ENCODE measurements around the genes AMDHD1 and CFAP54.

DNA sequence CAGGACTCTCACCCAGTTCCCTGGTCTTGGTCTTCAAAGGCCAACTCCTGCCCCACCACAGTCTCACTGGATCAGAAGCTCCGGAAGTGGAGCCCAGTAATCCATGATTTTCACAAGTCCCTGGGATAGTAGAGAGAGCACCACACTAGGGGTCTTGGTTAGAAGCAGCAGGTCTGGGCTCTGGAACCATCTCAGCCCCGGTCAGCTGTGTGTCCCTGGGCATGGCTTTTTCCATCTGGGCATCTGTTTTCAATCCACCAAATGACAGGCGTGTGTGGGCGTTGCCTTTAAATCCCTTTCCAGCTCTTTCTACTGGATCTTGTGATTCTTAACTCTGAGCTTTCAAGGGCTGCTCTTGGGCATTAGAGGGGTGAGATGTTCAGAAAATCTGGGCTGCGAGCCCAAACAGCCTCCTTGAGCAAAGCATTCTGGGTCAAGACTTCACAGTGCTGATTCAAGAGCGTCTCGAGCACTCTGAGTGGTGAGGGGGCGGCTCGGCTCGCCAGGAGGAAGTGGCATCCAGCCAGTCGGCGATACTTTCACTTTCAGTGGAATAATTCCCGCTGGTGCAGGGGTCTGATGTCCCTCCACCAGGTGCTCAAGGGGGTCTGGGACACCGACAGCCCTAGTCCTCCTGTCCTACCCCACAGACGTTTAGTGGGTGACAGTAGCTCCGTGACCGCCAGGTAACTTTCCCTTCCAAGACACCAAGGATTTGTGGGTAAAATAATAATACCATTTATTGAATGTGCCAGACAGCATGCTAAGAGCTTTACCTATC, 113.9 kb downstream of the PLXNC1 start:
- PRO-cap, 7 experiments, result peak in 7 of 7 experiments; most common plus-strand start position 542 of the sequence (in 5); most common minus-strand start position 381 of the sequence (in 2)

- PRO-cap, 7 experiments, result peak in 4 of 7 experiments; most common plus-strand start chr12:94941847 (in 2); most common minus-strand start chr12:94941609 (in 2)
Observed at GRCh38 chr12:94941467-94942019, 62.0 kb downstream of the NDUFA12 start.

DNA sequence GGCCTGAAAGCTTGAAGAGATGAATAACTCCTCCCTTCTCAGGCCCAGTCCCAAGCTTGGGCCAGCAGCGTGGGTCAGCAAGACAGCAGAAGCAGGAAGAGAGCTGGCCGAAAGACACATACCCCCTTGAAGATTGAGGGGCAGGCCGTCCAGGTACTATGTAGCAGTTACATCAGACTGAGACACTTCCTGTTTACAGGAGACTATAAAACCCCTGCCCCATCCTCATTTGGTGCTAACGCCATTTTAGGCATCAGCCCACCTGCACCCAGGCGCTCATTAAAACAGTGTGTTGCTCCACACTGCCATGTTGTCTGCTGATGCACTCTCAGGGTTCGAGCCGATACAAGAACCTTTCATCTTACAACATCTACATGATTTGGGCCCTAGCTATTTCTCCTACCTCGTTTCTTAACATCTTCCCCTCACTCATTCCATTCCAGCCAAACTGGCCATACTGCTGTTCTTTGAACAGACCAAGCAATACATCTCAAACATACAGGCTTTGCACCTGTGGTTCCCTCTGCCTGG, 14.9 kb downstream of the NDUFA12 start:
- PRO-cap, 7 experiments, result peak in 5 of 7 experiments; most common plus-strand start position 235 of the sequence (in 5); most common minus-strand start position 101 of the sequence (in 3)

DNA sequence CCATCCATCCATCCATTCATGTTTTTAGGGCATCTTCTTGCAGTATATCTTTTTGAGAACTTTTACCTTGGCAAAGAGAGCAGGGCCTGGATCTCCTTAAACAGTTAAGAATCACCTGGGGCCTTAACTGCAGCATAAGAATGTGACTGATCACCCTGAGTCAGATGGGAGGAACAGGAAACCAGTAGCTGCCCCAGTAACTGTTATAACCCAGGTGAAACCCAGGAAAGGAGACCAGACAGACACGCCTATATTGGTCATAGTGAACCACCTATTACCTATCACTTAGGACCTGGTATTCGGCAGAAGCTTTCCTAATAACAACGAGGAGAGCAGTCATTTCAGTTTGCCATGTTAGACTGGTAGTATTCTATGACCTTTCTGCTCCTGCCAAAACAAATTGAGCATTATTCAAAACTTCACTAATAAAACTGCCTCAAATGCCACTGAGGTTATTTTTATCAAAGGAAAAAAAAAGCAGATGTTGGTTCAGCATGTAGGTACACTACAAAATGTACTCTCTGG, 43.4 kb upstream of the NR2C1 start:
- PRO-cap, 7 experiments, result peak in 1 of 7 experiments; most common minus-strand start position 175 of the sequence (in 1)

DNA sequence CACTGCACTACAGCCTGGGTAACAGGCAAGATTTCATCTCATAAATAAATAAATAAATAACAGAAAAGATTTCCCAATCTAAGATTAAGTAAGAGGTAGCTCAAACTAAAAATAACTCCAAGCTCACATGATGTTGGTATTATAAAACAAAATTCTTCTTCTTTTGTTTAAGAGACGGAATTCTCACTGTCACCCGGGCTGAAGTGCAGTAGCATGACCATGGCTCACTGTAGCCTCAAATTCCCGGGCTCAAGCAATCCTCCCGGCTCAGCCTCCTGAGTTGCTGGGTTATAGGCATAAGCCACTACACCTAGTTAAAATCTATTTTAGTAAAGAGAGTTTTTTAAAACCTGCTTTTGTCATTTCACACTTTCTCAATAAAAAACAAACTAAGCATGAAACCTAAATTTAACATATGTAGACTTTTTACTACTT, 58.6 kb upstream of the NR2C1 start:
- PRO-cap, 7 experiments, result no peak in any of the 7 experiments

GRCh38 chr12:95624539-95624931, 73.3 kb upstream of the USP44 start:
- PRO-cap, 7 experiments, result no peak in any of the 7 experiments

- PRO-cap, 7 experiments, result no peak in any of the 7 experiments
Observed at GRCh38 chr12:95736684-95737173, 53.8 kb downstream of the NTN4 start.

DNA sequence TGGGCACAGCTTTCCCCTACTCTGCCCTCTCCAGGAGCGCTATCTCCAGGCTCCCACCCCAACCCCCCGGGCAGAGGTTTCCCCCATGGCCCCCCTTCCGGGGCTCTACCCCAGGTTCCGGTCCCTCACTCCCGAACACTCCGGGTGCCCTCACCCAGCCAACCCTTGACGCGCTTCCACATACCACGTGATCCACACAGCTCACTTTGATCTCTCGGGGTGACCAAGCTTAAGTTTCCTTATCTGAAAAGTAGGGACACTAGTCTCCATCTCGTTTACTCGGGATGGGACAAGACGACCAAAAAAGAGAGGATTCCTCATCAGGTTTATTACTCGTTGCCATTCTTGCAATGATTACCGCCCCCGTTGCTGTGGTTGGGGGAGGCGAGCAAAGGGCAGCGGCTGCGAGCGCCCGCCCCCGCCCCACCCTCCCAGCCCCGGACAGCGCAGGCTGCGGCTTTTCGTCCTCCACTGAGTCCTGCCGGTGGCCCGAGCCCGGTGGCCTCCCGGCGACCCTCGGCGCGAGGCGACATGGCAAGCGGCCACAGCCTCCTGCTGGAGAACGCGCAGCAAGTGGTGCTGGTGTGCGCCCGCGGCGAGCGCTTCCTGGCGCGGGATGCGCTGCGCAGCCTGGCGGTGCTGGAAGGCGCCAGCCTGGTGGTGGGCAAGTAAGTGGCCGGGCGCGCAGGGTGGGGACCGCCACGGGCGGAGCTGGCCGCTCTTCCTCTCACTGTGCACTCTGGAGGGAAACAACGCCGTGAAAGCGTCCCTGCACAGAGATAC, at the start of gene AMDHD1:
Gene AMDHD1, plus strand, starts transcription at position 464 of the 783 bp plus-strand sequence.
- PRO-cap, 7 experiments, result peak in 7 of 7 experiments; most common plus-strand start position 202 of the sequence (in 3); most common minus-strand start position 80 of the sequence (in 5)

- PRO-cap, 7 experiments, result no peak in any of the 7 experiments
Observed at GRCh38 chr12:95966645-95967061, 23.5 kb downstream of the AMDHD1 start.

DNA sequence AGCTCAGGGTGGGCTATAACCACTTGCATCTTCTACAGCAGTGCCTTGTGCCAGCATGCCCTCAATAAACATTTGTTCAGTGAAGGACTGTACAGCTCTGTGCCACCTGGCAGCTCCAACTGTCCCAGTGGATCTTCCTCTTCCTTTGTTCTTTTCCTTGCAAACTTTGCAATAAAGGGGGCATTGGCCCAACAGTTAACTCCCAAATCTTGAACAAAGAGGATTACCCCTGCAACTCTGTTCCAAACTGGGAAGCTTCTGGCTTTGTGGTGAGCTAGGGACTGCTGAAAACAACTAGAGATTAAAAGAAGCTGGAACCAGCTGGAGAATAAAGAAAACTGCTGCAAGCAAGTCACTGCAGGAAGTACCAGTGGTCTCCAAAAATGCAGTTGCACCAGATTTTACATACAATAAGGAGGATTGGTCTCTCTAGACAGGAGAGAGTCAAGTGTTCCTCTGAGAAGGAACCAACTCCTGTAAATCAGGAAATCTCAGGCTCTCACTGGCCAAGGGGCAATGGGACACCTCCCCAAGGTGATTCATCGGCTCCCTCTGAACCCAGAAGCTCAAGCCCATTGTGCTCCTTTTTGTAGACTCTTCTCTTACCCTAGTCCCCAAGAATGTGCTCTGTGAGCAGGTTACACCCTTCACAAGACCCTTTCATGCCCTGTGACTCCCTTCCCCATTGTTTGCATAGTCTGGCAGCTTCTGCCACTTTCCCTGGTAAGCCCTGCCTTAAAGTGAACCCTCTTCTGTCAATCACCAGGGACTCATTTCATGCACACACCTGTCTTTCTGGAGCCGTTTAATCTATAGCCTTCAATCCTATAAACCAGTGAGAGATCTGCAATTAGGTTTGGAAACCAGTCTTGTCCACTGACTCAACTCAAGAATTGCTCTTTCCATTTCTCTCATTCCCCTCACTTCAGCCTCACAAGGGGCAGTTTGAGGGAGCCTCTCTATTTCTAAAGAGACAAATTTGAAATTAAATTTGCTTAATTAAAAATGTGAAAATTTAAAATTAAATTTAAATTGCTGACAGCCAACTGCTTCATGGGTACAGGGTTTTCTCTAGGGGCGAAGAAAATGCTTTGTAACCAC, 38.0 kb upstream of the LTA4H start:
- PRO-cap, 7 experiments, result no peak in any of the 7 experiments

DNA sequence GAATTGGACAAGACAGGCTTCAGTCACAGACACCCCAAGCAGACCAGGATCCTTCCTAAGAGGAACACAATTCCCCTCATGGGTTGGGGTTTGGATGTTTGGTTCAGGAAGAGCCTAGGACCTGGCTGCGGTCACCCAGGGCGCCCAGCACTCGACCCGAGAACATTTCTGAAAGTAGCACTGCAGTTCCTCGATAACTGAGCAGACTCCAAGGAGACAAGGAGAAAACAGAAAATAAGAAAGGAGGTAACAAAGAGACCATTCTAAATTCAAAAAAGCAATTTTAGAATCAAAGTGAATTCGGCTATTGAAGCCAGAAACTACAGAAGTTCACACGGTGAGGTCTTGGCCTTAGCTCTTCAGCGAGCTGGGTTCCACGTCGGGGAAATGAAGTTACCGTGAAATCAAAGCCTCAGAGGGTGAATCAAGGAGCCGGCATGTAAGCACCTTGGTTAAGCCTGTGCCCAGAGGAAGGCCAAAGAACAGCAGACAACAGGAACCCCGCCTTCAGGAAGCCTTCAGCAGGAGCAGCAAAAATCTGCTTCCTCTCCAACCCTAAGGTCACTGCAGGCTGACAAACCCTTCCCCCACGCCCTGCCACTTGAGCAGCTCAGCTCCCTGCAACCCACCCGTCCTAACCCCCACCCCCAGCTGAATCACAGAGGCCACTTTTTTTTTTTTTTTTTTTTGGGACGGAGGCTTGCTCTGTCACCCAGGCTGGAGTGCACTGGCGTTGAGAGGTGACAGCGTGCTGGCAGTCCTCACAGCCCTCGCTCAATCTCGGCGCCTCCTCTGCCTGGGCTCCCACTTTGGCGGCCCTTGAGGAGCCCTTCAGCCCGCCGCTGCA, 72.8 kb upstream of the LTA4H start:
- PRO-cap, 7 experiments, result no peak in any of the 7 experiments

GRCh38 chr12:96211840-96212789, 17.9 kb downstream of the ELK3 start:
- PRO-cap, 7 experiments, result no peak in any of the 7 experiments

- PRO-cap, 7 experiments, result no peak in any of the 7 experiments
Observed at GRCh38 chr12:96374808-96375892, 25.1 kb downstream of the CDK17 start.

- PRO-cap, 7 experiments, result no peak in any of the 7 experiments
Observed at GRCh38 chr12:96397885-96398418, 2.3 kb downstream of the CDK17 start.

DNA sequence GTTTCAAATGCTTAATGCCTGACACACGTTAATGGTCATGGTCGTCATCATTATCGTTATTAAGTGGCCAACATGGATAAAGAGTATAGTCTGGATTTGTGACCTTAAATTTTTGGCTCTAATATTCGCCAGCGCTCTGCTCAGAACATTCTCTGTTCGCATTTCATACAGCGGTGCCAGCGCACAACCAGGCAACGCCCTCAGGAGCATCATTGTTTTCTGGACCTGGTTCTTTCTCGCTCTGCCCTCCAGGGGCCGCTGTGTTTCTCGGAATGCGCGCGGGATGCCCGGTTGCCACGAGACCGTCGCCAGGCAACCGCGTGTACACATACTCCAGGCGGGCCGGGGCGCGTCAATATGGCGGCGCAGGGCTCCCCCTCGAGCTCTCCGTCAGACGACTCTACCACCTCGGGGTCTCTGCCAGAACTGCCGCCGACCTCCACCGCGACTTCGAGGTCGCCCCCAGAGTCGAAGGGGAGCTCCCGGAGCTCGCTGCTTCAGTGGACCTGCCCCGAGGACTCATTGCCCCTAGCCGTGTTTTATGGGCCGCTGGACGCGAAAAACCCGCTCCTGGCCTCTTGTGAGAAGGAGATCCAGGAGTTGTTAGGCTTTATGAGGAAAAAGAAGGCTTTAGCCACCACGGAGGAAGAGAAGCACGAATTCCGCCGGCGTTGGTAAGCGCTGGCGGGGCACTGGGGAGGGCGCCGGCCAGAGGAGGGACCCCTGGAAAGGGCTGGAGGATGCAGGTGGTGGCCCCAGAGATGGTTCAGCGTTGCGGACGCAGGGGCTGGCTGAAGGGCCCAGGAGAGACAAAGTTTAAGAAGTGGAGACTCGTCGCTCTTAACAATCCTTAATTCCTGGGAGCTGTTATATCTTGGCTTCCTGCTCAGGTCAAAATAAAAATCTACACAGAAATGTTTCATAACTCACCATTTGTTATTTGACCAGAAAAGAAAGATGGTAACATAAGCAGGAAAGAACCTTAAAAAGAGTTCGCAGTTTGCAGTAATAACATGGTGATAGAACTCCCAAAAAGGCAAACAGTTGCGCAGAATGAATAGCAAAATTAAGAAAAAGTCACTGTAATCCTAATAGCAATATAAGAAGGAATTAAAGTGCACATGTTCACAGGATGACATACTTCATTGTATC, at the start of gene CFAP54:
Gene CFAP54, plus strand, starts transcription at position 325 of the 1,152 bp plus-strand sequence.
- PRO-cap, 7 experiments, result peak in 7 of 7 experiments; most common plus-strand start position 393 of the sequence (in 7); most common minus-strand start position 165 of the sequence (in 3)

- PRO-cap, 7 experiments, result peak in 7 of 7 experiments; most common plus-strand start chr12:98516574 (in 4); most common minus-strand start chr12:98516458 (in 7)
Observed at GRCh38 chr12:98516239-98516716, 888 bp downstream of the TMPO start.

GRCh38 chr12:98645863-98646262, 773 bp downstream of the APAF1 start:
- PRO-cap, 7 experiments, result no peak in any of the 7 experiments

GRCh38 chr12:98745592-98746476, 100.7 kb downstream of the APAF1 start:
- PRO-cap, 7 experiments, result peak in 1 of 7 experiments; most common plus-strand start chr12:98745932 (in 1); most common minus-strand start chr12:98745848 (in 1)

- PRO-cap, 7 experiments, result no peak in any of the 7 experiments
Observed at GRCh38 chr12:99609863-99610175, 37.7 kb upstream of the GARIN6 start.

DNA sequence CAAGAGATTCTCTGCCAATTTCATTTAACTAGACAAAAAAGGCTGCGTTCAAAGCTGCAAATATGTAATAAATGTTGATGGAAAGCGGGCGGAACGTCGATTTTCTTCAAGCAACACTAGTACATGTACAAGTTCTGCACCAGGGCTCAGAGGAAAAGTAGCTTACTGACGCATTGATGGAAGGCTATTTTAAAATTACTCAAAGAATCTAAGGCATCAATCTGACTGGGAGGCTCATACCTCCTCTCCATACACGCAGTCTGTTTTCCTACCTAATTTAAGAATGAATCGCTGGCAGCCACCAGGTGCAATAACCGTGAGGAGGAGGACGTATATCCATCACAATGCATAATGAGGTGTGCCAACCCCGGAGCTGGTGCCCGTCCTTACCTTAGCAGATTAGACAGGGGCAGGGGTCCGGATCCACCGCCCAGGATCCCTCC, 1.0 kb downstream of the ANKS1B start:
- PRO-cap, 7 experiments, result no peak in any of the 7 experiments

All from T-cell (primary cell).